Cerebellum (tissue), 5 donors: ENCODE measurements around a stretch of chr15.

DNA sequence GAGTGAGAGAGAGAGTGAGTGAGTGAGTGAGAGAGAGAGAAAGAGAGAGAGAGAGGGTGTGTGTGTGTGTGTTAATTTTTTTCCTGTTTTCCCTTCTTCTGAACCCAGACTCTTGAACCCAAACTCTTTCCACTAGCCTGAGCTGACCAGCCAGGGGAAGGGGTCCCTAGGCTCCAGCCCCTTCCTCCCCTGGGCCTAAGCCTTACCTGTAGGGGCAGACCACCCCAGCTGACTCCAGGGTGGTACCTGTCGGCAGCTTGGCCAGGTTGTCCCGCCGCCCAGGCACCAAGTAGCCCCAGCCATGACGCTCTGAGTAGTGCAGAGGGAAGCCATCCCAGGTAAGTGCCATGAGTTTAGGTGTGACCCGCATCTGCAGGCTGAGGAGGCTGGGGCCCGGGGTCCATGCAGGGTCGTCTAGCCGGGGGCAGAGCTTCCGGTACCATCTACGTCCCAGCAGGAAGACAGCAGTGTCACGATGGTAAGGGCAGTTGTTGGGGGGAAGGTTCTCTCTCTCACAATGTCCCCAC is 9.3 kb downstream of the POLG start:
- PRO-cap, 3 experiments: no peak in any of the 3 experiments
- RAMPAGE, long total RNA: no peak

- PRO-cap, 3 experiments: no peak in any of the 3 experiments
- RAMPAGE, long total RNA: no peak
Observed at GRCh38 chr15:89330154-89330450, 4.5 kb downstream of the POLG start.

GRCh38 chr15:89333042-89334208 is 1.2 kb downstream of the POLG start:
- PRO-cap, 3 experiments: no peak in any of the 3 experiments
- RAMPAGE, long total RNA: no peak

DNA sequence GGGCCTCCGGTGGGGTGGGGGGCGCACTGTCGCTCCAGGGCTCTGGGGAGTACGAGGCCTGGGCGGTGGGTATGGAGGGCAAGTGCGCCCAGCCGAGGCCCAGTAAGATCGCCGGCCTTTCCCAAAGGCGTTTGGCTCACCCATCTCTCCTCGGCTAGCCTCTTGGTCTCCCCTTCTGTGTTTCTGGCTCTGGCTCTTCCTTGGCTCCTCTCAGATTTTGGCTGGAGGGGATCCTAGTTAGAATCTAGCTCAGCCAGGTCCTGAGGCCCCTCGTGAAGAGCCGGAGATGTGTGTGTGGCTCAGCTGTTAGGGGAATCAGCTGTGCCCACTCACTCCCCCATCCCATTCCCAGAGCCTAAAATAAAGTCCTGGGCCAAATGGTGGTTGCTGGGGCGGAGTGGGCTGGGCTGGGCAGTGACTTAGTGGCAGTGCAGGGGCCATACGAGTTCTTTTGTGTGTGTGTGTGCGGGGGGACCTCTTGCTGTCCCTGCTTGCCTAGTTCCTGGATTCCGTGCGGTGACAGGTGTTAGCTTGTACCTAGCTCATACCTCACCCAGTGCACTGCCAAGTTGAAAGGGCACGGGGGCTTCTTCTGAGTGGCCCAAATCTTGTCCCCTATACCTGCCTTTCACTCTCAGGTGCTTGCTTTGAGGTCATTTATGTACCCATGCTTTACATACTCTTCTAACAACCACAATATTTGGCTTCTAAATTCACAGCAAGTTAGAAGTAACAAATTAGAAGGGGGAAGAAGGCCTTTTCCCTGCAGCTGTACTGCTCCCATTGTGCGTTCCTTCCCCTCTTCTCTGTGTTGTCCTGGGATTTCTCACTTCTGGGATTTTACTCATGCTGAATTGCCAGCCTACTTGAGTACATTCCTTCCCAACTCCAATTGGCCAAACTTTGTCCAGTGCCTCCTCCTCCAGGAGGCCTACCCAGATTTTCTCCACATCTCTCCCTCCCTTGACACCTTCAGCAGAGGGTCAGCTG is 66.2 kb upstream of the POLG start:
- PRO-cap, 3 experiments: no peak in any of the 3 experiments
- RAMPAGE, long total RNA: start-site peak on the minus strand centred at position 316 of the sequence, 109 bp wide, 26 and 7 reads in 2 replicates

DNA sequence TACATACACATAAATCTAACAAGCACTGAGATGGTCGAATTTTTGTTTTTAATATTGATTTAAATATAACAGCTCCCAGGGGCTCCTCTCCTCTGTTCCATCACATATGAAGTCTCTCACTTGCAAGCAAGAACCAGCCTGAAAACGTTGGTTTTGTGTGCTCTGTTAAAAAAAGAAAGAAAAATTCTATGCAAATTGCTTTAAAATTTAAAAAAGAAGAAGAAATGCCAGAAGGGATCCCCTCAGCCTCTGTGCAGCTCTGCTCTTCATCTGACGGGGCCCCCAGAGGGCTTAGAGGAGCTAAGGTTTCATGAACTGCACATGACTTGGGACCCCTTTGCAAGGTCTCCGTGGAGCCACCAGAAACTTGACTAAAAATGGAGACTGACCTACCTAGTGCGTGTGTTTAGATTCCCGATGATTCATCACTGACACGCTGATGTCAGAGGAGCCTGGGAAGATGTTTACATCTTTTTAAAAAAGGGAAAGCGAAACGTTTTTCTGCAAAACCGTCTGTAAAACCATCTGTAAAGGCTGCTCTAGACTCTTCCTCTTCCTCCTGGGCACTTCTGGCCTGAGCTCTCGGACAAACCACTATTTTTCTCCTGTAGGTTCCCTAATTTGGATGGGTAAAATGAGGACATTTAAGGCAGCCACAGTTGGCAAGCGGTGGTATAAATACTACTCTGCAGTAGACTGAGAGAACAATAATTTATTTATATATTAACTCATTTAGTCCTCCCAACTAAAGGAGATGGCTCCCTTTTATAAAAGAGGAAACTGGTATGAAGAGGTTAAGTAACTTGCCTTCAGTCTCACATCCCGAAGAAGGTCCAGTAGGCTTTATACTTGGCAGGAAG is 67.2 kb upstream of the POLG start:
- PRO-cap, 3 experiments: no peak in any of the 3 experiments
- RAMPAGE, long total RNA: no peak

DNA sequence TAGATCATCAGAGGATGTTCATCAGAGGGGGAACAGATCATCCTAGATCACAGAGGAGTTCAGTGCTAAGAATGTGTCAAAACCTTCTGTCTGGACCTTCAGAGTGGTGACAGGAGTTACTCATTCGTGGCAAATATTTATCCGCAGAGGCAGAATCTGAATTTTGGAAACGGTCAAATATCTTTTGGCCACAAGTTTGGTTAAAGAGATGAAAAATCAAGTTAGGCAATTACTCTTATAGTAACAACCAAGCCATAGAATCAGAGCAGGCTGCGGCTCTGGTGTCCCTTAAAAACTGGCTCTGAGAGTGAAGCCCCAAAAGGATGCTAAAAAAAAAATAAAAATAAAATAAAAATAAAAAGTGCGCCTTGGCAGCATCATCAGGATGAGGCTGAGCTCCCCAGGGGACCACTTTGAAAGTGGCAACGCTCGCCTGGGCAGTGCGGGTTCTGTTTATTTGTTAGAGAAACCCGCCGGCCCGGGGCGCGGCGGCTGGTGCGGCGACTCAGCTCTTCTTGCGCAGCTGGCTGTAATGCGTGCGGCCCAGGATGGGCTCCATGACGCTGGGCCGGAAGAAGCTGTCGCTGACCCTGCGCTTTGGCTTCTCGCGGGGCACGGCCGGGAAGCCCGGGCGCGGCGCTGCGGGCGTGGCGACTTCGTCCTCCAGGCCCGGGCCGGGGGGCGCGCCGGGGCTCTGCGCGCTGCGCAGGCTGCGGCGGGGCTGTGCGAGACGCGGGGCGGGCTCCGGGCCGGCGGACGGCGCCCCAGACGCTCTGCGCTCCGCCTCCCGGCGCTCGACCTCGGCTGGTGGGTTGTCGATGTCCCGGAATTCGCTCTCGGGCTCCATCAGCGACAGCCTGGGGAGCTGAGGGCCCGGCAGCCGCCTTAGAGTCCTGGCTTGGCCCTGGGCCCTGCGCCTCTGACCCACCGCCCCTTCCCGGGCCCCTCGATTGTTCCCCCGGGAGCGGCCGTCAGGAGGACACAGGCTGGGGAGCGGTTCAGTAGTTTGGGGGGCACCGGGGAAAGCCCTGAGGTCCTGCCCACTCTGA is 10.1 kb upstream of the KIF7 start:
- PRO-cap, 3 experiments: no peak in any of the 3 experiments
- RAMPAGE, long total RNA: no peak

DNA sequence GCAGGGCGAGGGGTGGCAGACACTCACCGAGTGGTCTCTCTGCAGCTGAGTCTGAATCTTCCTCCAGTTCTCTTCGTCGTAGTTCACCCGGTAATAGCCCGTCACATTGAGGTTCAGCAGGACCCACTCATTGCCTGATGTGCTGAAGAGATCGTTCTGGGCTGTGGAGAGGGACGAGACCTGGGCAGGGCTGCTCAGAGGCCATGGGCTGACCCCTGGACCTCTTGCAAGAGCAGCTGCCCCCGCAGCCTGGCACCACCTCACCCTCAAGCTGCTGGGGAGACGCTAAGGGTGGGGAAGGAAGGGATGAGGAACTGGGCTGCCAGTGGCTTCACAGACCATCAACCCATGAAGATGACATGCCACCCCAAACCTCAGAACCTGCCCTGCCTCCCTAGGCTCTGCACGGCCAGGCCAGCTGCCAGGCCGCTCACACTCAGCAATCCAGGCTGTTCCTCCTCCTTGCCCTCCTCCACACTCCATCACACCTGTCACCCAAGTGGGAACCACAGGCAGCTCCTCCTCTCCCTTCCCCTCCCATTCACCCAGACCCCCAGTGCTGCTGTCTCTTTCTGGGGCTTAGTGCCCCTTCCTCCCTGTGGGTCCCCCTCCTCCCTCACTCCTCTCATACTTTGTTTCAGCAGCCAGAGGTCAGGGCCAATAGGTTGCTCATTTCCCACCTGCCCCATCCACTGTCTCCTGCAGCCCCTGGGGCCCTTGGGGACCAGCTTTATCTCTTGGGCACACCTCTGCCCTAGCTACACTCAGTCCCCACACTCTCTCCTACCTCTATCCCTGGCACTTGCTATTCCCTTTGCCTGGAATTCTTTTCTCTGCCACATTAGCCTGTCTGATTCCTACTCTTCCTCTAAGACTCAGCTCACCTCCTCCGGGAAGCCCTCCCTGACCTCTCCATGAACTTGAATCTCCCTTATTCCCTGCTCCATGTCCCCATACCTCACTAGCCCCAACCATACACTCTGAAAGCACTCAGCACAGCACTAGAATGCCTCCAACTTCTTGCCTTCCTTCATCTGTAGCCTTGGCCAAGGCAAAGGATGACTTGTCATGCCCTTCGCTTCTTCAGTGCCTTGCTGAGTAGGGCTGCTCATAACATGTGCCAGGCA is 14.9 kb downstream of the ANPEP start:
- PRO-cap, 3 experiments: no peak in any of the 3 experiments
- RAMPAGE, long total RNA: no peak

- PRO-cap, 3 experiments: no peak in any of the 3 experiments
- RAMPAGE, long total RNA: no peak
Observed at GRCh38 chr15:89852443-89853011, 37.9 kb upstream of the ANPEP start.

DNA sequence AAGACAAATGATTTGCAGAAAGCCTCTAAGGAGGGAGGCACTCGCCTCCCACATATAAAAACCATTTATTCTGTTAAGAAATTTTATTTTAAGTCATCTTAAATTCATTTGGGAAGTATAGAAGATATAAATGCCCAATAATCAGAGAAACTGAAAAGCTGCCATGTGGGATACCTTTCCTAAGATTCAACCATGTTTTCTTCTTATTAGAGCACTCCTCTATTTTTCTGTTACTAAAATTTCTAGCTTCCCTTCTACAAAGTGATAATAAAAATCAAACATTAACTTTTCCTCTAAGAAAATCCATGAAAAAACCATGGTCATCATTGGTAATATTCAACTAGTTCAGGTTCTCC is 36.4 kb downstream of the AP3S2 start:
- PRO-cap, 3 experiments: no peak in any of the 3 experiments
- RAMPAGE, long total RNA: no peak

DNA sequence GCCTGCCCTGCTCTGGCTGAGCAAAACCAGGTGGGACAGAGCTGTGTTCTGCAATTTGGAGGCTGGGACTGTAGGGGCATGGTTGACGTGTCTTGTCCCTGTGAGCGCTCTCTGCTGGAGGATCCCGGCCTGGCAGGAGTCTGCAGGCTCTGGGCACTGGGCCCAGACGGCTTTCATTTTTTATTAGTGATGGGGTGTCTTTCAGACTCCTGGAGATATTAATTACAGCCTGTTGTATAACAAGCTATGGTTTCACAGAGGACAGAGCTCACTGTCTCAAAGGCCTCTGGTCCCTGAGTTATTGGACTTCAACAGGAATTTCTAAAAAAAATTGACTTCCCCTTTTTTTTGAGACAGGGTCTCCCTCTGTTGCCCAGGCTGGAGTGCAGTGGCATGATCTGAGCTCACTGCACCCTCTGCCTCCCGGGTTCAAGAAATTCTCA is 29.5 kb upstream of the ZNF710 start:
- PRO-cap, 3 experiments: no peak in any of the 3 experiments
- RAMPAGE, long total RNA: no peak

DNA sequence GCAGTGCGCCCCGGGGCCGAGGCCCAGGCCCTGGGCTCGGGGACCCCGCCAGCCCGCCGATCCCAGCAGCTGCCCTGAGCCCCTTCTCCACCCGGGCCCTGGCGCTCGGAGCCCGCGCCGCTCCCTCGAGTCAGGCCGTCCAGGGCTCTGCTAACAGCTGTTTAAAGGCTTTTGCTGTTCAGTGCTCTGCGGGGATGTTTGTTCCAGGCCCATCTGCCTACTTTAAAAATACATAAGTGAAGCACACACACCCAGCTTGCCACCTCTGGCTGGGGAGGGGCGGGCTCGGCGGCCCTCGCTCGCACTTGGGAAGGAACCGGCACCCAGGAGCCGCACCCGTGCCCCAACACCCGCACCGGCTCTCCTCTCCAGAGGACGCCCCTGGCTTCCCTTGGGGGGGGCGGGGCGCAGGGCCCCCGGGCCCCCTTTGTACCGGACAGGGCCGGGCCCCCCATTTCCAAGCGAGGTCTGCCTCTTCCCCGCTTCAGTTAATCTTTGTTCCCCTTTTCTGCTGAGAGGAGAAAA is 596 bp upstream of the ZNF710 start:
- PRO-cap, 3 experiments: no peak in any of the 3 experiments
- RAMPAGE, long total RNA: no peak

GRCh38 chr15:90001689-90002048 is 545 bp downstream of the ZNF710 start:
- PRO-cap, 3 experiments: no peak in any of the 3 experiments
- RAMPAGE, long total RNA: no peak

- PRO-cap, 3 experiments: no peak in any of the 3 experiments
- RAMPAGE, long total RNA: no peak
Observed at GRCh38 chr15:90029077-90029449, 27.9 kb downstream of the ZNF710 start.

- PRO-cap, 3 experiments: no peak in any of the 3 experiments
- RAMPAGE, long total RNA: no peak
Observed at GRCh38 chr15:90145164-90145498, 42.9 kb upstream of the IDH2 start.

DNA sequence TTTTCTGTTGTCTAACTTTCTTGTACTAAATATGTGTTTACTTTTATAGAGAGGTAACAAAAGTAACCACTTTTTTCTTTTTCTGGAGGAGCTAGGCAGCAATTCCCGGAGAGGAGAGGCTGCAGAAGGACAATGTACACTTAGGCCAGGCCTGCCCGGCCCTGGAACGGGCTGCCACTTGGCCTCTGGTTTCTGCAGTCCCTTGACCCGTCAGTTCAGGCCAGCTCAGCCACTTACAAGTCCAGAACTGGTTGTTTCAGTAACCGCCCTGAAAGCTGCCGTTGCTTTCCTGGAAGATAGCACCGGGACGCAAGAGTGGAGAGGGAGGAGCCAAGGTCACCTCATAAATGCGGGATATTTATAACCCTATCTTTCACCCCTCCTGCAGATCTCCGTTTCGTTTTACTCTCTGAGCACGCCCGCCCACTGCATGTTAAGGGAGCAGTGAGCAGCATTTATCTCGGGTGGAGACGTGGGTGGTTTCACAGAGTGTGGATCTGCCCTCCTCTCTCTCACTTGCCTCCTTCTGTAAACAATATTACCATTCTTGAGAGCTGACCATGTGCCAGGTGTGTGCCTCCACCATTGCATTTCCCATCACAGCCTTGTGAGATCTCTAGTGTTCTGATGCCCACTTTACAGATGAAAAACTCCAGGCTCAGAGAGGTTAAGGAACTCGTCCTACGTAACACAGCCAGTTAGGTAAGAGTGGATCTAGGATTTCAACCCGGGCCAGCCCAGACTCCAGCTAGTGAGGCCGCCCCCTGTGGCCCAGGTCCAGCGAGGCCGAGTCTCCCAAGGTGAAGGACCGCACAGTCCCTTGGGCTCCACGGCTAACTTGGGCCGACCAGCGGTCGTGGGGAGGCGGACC is 17.0 kb upstream of the SEMA4B start:
- PRO-cap, 3 experiments: peak in 3 of 3 experiments; most common plus-strand start position 780 of the sequence (in 3); most common minus-strand start position 317 of the sequence (in 1)
- RAMPAGE, long total RNA: no peak

- PRO-cap, 3 experiments: peak in 3 of 3 experiments; most common plus-strand start chr15:90184921 (in 3); most common minus-strand start chr15:90184863 (in 2)
- RAMPAGE, long total RNA: no peak
Observed at GRCh38 chr15:90184738-90185840, 16.0 kb upstream of the SEMA4B start.

- PRO-cap, 3 experiments: no peak in any of the 3 experiments
- RAMPAGE, long total RNA: no peak
Observed at GRCh38 chr15:90210390-90210850, 9.3 kb downstream of the SEMA4B start.

DNA sequence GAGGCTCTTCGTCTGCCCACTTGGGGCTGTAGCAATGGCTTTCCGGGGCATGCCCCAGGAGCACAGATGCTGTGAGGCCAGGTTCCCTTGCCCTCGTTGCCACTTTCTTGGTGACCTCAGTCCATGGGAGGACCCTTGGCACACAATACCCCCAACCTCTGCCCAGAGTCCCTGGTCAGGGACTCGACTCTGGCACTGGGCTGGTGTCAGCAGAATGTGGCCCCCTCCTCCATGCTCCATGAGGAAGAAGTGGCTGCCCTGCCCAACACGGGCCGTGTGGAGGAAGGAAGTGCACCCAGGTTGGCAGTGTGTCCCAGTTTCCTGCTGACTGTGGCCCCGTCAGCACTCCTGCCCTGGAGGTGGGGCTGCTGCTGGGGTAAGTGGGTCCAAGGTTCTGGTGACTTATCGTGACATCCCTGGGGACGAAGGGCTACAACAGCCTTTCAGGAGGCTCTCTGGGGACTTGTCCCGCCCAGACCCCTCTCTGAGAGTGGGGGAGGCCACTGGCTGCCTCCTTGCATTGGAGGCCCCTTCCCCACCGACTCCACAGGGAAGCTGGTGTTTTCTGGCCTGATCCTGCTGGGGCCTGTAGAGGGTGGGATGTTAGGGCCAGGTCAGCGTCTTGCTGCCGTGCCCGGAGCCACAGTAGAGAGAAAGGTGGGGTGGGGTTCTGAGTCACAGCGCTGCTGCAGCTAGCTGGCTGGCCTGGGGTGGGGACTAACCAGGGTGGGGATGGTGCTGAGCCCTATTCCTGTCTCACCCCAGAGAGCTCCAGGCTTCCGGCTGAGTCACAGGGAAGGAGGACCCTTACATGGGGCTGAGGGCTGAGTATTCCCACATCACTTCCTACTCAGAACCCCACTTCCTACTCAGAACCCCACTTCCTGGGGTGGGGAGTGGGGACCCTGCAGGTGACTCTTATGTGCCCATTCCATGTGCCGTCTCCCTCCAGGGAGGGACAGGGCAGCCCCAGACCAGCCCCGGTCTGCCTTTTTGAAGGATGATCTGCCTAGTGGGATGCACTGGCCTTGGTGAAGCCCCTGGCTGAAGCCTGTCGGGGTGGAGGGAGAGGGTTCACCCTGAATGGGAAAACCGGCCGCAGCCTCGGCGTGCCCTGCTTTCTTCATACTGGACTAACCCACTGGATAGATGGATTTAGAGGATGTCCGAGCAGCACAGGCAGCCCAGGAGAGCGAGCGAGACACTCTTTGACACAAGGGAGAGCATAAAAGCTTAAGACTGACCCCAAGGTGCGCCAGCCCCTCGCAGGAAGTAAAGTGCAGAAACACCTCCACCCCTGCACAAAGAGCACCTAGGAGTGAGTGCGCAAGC is 10.6 kb downstream of the SEMA4B start:
- PRO-cap, 3 experiments: no peak in any of the 3 experiments
- RAMPAGE, long total RNA: no peak

- PRO-cap, 3 experiments: no peak in any of the 3 experiments
- RAMPAGE, long total RNA: no peak
Observed at GRCh38 chr15:90227948-90228359, 5.8 kb downstream of the CIB1 start.

DNA sequence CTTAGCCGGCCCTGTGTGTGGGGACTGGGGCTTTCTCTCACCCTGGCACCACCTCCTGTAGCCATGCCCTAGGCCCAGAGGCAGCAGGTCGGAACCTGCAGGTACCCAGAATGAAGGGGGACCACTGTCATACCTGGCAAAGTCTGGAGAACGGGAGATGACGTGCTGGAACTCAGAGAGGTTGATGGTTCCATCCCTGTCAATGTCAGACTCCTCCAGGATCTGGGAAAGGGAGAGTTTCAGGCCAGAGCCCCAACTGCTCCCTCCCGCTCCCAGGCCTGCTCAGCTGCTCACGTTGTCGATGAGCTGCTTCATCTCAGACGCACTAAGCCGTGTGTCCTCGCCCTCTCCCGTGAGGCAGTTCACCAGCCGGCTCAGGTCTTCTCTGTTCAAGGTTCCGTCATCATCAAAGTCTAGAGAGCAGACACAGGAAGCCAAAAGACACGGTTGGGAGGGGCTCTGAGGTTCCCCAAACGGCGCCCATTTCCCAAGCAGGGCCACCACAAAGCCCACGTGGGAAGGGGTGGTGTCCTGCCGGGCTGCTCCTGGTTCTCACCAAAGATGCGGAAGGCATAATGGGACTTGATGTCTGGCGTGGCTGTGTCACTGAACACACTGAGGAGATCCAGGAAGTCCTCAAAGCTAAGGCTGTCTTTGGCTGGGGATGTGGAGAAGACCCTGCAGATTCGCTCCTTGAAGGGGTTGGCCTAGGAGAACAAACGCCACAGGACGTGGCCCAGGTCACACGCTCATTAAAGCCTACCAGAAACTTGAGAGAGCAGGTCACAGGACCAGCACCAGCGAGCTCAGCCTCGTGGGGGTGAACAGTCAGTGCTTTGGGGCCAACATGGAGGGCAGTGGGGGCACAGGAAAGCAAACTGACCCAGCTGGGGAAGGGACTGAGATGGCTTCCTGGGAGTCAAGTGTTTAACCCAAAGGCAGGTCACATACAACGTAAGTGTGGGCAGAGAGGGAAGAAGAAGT is 2.6 kb downstream of the CIB1 start:
- PRO-cap, 3 experiments: no peak in any of the 3 experiments
- RAMPAGE, long total RNA: no peak